GM23338 (cell line): ENCODE measurements around the gene ZFHX3.

- PRO-cap, result no peak
- RAMPAGE, long total RNA, result no peak
Observed at GRCh38 chr16:72788303-72788996, 259.5 kb downstream of the ZFHX3 start.

- PRO-cap, result no peak
- RAMPAGE, long total RNA, result no peak
Observed at GRCh38 chr16:72850590-72850879, 197.4 kb downstream of the ZFHX3 start.

GRCh38 chr16:72989390-72990858, 58.0 kb downstream of the ZFHX3 start:
- PRO-cap, result no peak
- RAMPAGE, long total RNA, result no peak

DNA sequence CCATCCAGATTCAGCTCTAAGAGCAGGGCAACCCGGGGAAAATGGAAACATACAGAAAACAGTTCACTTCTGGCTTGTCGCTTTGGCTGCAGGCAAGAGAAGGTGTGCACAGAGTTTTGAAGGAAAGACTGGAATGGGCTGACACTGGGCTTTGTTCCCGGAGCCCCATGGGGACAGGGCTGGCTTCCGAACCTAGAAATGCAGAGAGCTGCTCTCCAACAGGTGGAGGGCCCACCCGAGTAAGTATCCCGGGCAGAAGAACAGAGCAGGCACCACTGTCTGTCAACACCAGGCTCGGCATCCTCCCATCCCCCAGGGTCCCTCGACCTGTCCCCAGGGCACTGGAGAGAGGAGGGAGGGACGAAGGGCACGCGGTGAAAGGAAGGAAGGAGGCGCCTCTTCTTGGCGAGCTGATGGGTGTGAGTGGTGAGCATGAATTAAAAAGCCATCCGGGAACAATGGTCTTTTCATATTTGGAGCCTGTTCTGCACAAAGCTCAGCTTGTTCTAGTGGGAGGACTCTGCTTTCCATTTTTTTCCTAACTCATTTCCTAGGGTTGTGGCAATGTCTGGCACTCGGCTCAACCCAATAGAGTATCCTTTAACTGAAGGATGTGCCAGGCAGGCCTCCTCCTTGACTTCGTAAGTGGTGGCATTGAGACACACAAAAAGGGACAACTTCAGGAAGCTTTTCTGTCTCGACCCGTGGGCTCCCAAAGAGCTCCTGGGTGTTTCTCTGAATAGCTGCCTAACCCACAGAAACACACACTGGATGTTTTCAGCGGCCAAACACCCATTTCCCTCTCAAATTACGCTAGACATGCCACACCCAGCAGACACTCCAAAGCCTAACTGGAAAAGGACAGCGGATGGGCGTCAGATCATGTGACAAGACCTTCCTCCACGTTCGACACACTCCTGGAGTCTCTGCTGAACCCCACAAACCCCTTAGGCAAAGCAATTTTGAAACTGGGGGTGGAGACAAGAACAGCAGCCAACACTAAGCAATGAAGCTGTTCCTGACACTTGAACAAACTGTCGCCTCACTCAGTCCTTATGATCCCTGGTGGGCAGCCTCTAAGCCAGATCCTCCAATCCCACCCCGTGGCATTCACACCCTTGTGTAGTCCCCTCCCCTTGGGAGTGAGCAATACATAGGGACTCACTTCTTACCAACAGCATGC, 47.6 kb downstream of the ZFHX3 start:
- PRO-cap, result no peak
- RAMPAGE, long total RNA, result no peak

DNA sequence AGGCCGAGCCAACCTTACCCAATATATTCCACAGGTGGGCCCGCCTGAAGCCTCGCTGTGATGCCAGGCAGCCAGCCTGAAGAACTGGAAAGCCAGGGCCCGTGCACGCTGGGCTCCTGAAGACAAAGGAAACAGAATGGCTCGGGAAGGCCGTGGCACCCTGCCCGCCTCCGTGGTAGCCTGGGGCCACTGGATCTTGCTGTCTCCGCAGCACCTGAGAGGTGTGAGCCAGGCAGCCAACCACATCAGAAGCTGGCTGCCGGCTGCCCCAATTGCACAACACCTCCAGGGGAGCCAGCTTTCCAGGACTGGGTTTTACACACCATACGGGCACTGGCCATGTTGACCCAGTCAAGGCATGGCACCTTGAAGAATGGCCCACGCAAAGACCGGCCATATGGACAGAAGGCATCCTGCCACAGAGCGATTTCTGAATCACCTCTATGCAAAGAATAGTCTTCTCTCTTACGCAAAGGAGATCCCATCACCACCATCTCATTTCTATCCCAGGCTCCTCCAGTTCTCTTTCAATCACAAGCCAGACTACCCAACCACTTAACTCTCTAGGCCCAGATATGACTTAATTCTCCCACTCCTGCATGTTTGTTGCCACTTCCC, 32.2 kb downstream of the ZFHX3 start:
- PRO-cap, result no peak
- RAMPAGE, long total RNA, result no peak

GRCh38 chr16:73035814-73037052, 11.7 kb downstream of the ZFHX3 start:
- PRO-cap, result bidirectional peak, plus-strand start at chr16:73036846, minus-strand start at chr16:73036529
- RAMPAGE, long total RNA, result no peak

- PRO-cap, result bidirectional peak, plus-strand start at chr16:73048285, minus-strand start at chr16:73048120
- RAMPAGE, long total RNA, result no peak
Observed at GRCh38 chr16:73047883-73048356, at the start of gene ZFHX3. Gene ZFHX3 (minus strand): TSS chr16:73048128.

GRCh38 chr16:73054630-73054973, 6.7 kb upstream of the ZFHX3 start:
- PRO-cap, result no peak
- RAMPAGE, long total RNA, result no peak

DNA sequence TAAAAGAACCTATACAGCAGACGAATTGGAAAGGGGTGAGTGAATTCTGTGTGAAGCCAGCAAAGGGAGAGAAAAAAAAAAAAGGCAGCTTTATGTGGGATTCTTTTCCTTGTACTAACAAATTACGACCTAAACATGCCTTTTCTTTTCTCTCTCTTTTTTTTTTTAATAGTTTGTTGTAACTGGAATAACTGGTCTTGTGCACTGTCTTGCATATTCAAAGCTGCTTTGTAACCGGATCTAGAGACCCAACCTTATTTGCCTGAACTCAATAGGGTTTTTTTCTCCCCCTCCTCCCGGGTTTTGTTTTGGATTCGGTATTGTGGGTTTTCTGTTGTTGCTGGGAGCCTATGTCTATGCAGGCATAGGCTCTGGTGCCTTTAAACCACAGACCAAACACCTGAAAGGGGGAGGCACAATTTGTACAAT, 7.1 kb upstream of the ZFHX3 start:
- PRO-cap, result no peak
- RAMPAGE, long total RNA, result no peak

GRCh38 chr16:73057371-73058033, 9.6 kb upstream of the ZFHX3 start:
- PRO-cap, result unidirectional peak, plus-strand start at chr16:73057610; unidirectional peak, plus-strand start at chr16:73057861
- RAMPAGE, long total RNA, result no peak

DNA sequence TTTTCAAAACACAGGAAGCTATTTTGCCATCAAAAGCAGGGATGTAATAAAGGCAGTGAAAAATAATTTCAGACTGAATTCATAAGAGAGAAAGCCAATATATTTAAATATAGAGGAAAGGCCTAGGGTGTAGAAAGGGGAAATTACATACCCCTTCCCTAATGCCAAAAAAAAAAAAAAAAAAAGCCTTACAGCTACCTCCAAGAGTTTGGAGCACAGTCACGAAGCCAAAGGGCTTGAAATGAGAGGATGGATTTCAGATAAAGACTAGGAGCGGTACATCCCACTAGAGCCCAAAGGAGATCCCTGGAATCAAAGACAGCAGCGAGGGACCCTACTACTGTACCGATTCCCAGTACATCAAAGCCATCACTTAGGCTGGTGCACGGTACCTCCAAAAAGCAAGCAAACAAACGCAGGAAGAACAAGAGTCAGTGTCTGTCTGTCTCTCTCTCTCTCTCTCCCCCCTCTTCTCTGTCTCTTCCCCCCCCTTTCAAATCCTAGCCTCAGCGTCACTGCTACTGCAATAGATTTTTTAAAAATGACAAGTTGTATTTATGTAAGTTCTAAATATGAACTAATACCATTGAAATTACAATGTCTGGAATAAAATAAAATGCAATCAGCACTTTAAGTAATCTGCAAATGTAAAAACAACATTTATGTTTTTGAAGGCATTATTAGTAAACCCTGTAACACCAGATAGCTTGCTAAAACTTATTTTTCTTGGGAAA, 12.3 kb upstream of the ZFHX3 start:
- PRO-cap, result no peak
- RAMPAGE, long total RNA, result no peak

GRCh38 chr16:73065833-73066958, 18.3 kb upstream of the ZFHX3 start:
- PRO-cap, result no peak
- RAMPAGE, long total RNA, result no peak

DNA sequence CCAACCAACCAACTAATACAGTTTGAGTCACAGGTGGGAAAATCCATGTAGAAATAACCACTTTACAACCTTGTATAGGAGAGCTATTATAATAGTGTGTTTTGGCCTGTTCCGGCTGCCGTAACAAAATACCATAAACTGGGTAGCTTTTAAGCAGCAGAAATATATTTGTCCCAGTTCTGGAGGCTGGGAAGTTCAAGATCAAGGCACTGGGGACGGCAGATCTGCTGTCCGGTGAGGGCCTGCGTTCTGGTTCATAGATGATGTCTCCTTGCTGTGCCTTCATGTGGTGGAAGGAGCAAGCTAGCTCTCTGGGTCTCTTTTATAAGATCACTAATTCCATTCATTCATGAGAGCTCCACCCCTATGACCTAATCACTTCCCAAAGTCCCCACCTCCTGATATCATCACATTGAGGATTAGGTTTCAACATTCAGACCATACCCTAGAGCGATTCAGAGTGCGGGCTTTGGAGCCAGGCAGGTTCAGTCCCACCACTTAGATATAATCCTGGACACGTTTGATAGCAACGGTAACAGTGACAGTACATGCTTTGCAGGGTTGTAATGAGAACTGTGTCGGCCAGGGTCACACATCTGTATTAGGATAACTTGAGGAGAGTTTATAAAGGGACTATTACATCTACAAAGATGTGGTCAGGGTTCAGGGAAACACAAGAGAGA, 76.3 kb upstream of the ZFHX3 start:
- PRO-cap, result bidirectional peak, plus-strand start at position 432 of the sequence, minus-strand start at position 296 of the sequence
- RAMPAGE, long total RNA, result no peak

- PRO-cap, result no peak
- RAMPAGE, long total RNA, result no peak
Observed at GRCh38 chr16:73157812-73158312, 109.9 kb upstream of the ZFHX3 start.

DNA sequence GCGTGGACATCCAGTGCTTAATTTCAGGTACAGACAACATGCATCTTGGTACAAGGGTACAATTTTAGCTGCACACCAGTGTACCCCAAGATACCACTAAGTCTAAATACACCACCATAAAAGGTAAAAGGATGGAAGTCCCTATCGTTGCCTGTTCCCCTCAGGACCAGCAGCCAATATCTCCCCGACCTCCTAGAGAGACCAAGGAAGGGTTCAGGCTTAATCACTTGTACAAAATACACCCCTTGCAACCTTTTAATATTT, 477.5 kb upstream of the ZFHX3 start:
- PRO-cap, result no peak
- RAMPAGE, long total RNA, result no peak

GRCh38 chr16:73949730-73950111, 346.9 kb upstream of the PSMD7 start:
- PRO-cap, result no peak
- RAMPAGE, long total RNA, result no peak

DNA sequence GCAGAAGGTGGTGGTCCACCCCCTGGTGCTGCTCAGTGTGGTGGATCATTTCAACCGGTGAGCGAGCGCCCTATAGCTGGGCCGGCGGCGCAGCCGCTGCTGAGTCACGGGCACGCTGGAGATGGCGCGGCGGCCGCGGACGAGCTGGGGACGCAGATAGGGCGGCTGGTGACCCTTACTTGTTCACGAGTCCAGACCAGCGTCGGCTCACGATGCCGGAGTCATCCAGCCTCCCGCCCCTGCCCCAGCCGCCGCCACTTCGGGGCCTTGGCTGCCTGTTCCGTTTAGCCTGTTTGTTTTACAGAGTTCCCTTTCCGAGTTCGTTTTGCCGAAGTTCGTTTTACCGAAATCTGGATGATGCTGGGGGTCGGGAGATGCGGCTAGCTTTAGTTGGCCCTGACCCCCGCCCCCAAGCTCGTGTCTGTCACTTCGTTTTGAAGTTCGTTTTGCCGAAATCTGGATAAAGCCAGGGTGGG, 356 bp downstream of the PSMD7 start:
- PRO-cap, result no peak
- RAMPAGE, long total RNA, result no peak

GRCh38 chr16:74607335-74607830, 469 bp upstream of the GLG1 start:
- PRO-cap, result bidirectional peak, plus-strand start at chr16:74607556, minus-strand start at chr16:74607436
- RAMPAGE, long total RNA, result no peak

DNA sequence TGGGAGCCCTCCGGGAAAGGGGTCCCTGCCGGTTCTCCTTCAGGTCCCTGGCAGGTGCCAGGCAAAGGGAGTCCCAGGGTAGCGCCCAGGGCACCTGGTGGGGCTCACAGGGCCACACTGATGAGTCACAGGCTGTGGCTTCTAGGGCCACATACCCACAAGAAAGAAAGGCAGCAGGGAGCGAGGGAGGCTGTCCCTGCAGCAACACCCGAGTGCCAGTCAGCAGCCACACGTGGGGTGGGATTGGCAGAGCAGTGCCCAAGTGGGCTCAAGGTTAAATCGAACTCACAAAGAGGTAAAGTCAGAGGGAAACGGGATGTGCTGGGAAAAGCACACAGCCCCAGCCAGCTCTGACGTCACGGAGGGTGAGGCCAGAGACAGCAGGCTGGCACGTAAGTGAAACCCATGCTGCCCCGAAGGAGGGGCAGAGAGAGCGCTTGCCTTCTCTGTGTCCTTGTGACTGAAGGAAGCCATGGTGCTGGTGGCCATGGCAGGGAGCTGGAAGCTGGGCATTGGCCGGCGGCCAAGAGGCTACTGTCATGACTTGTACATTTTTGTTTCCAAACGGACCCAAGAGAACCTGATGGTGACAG, 33.8 kb downstream of the FA2H start:
- PRO-cap, result no peak
- RAMPAGE, long total RNA, result no peak

DNA sequence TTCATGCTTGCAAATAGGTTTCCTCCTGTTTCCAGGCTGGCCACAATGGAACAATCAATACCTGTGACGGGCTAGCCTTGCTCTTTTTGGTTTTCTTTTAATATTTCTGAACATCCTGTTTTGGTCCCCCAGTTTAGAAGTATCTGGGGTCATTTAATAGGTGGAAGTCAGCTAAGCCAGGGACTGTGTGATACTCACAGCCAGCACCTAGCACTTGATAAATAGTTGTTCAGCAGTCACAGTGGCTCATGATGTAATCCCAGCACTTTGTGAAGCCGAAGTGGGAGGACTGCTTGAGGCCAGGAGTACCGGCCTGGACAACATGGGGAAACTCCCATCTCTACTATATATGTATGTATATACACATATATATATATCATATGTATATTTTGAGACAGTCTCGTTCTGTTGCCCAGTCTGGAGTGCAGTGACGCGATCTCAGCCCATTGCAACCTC, 1.8 kb upstream of the ZNRF1 start:
- PRO-cap, result no peak
- RAMPAGE, long total RNA, result no peak